Colon Carcinoma Metastatic in the Lung (tissue), 2 donors: ENCODE results near the genes EFCAB3, ACE and DCAF7.

DNA sequence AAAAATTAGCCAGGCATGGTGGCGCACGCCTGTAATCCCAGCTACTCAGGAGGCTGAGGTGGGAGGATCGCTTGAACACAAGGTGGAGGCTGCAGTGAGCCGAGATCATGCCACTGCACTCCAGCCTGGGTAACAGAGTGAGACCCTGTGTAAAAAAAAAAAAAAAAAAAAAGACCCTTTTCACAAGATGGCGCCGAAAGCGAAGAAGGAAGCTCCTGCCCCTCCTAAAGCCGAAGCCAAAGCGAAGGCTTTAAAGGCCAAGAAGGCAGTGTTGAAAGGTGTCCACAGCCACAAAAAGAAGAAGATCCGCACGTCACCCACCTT lies 330.0 kb upstream of the TBX2 start:
- PRO-cap, 2 experiments = no peak in any of the 2 experiments

GRCh38 chr17:61416680-61417431 lies 17.2 kb downstream of the TBX2 start:
- PRO-cap, 2 experiments = no peak in any of the 2 experiments

GRCh38 chr17:61590687-61591058 lies 346 bp downstream of the NACA2 start:
- PRO-cap, 2 experiments = no peak in any of the 2 experiments

- PRO-cap, 2 experiments = no peak in any of the 2 experiments
These were observed at the start of gene EFCAB3 for GRCh38 chr17:62380164-62380846. TSS of gene EFCAB3 (plus strand) at chr17:62380553.

DNA sequence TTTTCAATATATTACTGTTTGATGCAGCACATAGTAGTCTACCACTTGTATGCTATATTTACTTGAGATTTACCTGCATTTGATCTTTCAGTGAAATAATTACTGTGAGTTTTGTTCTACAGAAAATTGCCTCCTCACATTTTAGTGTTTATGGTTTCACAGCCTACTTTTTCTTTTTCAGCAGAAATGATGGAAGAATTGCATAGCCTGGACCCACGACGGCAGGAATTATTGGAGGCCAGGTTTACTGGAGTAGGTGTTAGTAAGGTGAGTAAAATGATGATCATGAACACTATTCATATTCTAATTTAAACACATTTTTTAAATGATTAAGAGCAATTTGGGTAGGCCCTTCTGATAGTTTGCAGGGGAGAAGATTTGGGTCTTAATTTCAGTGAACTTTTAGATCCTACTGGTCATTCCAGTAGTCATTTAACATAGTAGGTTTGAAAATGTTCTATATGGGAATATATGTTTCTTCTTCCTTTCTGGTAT lies 2.4 kb downstream of the TLK2 start:
- PRO-cap, 2 experiments = no peak in any of the 2 experiments

DNA sequence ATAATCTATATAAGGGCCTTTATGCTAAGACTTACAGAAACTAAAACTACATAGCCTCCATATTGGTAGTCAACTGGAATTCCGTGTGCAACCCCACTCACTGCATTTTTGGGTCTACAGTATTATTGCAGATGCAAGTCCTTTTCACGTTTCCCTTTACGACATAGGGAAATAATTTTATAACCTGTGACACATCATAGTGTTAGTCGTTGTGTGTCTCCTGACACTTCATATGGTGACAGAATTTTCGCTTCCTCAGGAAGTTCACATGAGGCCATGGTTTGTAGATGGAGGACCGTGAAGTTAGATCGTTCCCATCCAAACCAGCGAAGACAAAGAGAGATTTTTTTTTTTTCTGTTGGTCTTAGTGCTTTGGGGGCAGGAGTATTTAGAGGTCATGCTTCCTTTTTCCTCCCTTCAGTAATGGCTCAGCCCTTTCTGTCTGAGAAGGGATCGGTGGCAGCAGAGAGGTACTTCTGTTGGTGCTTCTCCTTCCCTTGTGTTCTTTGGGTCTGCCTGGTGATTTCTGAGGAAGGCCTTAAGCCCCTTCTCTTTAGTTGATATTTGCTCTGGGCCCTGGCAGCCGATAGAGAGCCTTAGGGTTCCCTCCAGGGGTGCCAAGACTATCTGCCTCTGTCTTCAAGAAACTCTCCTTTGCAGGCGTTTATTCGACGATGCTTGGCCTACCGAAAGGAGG lies 15.6 kb upstream of the MRC2 start:
- PRO-cap, 2 experiments = no peak in any of the 2 experiments

- PRO-cap, 2 experiments = no peak in any of the 2 experiments
These were observed 11.2 kb upstream of the MRC2 start for GRCh38 chr17:62616275-62616678.

DNA sequence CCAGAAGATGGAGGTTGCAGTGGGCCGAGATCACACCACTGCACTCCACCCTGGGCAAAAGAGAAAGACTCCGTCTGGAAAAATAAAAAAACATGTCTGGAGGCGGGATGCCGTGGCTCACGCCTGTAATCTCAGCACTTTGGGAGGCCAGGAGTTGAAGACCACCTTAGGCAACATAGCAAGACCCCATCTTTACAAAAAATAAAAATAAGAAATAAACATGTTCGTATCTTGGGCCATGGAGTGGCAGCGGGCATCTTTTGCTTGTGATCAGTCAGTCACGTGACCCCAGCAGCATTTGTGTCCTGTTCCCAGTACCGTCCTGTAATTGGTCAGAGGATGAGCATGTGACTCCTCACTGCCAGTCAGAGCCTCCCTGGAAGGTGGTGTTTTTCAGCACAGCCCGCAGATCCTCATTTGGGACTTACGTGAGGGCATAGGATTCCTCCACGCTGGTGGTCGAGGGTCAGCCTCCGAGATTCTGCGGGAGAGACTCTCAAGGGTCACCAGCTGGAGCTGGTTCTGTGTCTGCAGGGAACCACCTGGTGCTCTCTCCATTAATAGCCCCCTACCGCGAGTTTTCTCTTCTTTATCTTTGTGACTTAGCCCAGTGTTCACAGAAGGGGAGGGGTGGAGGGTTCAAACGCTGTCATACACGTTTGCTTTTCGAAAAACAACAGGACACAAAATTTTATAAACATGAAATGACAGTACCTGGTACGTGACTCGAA lies 17.0 kb downstream of the MRC2 start:
- PRO-cap, 2 experiments = peak in 1 of 2 experiments; most common plus-strand start position 416 of the sequence (in 1); most common minus-strand start position 276 of the sequence (in 1)

- PRO-cap, 2 experiments = no peak in any of the 2 experiments
These were observed 20.9 kb downstream of the MRC2 start for GRCh38 chr17:62648397-62648775.

- PRO-cap, 2 experiments = no peak in any of the 2 experiments
These were observed 65.0 kb downstream of the MRC2 start for GRCh38 chr17:62692161-62693264.

GRCh38 chr17:62724591-62725264 lies 83.4 kb downstream of the MARCHF10 start:
- PRO-cap, 2 experiments = no peak in any of the 2 experiments

- PRO-cap, 2 experiments = no peak in any of the 2 experiments
These were observed 16.4 kb downstream of the MARCHF10 start for GRCh38 chr17:62791261-62792488.

- PRO-cap, 2 experiments = no peak in any of the 2 experiments
These were observed 62.1 kb upstream of the MARCHF10 start for GRCh38 chr17:62870054-62870862.

GRCh38 chr17:63421919-63422990 lies 23.9 kb downstream of the CYB561 start:
- PRO-cap, 2 experiments = no peak in any of the 2 experiments

- PRO-cap, 2 experiments = no peak in any of the 2 experiments
These were observed 1.6 kb upstream of the CYB561 start for GRCh38 chr17:63447644-63448075.

GRCh38 chr17:63460816-63461198 lies 14.7 kb upstream of the CYB561 start:
- PRO-cap, 2 experiments = no peak in any of the 2 experiments

DNA sequence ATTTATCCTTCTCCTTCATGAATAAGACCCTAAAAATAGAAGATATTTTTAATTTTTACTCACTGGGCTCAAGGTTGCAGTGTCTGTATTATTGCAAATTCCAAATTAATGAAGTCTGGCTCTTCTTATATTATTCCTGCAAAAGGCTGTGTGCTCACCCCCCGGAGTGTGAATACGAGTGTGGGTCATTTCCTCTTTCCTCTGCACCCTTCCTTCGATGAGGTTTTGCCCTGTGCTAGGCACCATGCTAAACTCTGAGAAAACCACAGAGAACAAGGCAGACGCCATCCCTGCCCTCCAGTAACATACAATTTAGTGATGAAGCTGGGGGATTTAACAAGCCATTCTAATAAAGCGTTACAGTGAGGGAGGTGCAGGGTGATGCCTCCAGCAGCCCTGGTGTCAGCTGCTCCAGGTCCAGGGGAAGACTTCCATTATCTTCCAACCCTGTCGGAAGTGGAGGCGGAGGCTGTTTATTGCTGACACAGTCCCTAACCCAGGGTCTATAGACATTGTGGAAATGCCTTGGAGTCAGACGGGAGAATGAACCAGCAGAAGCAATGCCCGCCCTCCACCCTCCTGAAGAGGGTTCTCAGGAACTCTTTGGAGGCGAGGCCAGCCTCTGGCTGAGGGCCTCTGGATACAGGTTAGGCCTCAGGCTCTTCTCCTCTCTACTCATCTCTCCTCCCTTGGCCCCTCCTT lies 2.2 kb upstream of the ACE start:
- PRO-cap, 2 experiments = no peak in any of the 2 experiments

DNA sequence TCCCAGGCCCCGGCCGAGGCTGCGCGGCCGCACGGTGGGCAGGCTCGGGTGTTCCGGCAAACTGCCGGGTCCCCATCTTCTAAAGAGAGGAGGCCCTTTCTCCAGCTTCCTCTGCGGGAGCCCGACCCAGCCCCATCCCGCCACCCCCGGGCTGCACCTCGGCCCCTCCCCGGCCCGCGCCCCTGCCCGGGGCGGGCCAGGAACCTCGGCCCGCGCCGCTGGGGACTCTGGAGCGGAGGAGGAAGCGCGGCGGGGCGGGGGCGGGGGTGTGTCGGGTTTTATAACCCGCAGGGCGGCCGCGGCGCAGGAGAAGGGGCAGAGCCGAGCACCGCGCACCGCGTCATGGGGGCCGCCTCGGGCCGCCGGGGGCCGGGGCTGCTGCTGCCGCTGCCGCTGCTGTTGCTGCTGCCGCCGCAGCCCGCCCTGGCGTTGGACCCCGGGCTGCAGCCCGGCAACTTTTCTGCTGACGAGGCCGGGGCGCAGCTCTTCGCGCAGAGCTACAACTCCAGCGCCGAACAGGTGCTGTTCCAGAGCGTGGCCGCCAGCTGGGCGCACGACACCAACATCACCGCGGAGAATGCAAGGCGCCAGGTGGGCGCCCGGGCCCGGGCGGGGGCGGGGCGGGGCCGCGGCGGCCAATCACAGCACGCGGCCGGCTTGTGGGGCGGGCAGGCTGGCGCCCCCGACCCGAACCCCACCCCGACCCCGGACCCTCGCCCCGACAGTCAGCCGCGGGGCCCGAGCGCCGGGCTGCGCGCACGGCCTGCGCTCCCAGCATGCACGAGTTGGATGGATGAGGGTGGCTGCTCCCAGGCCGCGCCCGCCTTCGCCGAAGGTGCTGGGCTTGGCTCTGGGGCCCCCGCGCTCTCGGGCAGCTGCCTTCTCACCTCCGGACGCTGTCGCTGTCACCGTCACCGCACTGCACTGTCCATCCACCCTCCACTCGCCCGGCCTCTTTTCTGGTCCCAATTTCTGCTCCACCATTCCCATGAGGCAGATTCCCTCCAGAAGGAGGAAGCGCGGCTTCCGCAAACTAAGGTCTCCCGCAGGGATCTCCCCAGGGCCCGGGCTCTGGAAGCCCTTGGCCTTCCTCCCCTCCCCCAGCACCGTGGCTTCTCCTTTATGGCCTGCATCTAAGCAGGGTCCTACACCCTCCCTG lies at the start of gene ACE:
TSS of gene ACE (plus strand) at position 309 of the 1,159 bp plus-strand sequence.
- PRO-cap, 2 experiments = peak in 2 of 2 experiments; most common plus-strand start position 309 of the sequence (in 2); most common minus-strand start position 113 of the sequence (in 1)

DNA sequence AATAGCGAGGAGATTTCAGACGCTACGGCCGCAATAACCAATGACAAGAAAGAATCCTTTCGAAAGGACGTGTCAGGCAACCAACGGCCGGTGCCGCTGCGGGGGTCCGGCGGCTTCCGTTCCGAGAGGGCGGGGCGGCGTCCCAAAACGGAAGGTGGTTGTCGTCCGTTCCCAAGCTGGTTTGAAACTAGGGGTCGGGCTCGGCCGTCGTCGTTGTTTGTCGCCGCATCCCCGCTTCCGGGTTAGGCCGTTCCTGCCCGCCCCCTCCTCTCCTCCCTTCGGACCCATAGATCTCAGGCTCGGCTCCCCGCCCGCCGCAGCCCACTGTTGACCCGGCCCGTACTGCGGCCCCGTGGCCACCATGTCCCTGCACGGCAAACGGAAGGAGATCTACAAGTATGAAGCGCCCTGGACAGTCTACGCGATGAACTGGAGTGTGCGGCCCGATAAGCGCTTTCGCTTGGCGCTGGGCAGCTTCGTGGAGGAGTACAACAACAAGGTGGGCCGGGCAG lies at the start of gene DCAF7:
TSS of gene DCAF7 (plus strand) at position 161 of the 512 bp plus-strand sequence.
- PRO-cap, 2 experiments = peak in 2 of 2 experiments; most common plus-strand start position 174 of the sequence (in 2)

DNA sequence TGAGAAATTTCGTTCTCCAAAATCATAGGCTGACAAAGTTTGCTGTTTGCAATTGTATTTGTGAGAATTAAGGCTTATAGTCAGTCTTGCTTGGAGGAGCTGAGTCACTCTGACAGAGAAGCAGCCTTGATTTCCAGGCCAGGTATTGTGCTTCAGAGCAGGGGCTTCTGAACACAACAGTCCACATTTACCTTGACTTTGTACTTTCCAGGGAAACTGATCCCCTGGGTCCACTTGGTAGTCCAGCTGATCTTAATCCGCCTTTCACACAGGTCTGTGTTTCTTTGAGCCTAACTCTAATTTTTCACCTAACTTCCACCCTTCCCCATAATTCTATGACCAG lies 3.2 kb upstream of the TACO1 start:
- PRO-cap, 2 experiments = no peak in any of the 2 experiments